Islet of Langerhans (tissue), 1 donor: ENCODE results near the gene PECAM1.

DNA sequence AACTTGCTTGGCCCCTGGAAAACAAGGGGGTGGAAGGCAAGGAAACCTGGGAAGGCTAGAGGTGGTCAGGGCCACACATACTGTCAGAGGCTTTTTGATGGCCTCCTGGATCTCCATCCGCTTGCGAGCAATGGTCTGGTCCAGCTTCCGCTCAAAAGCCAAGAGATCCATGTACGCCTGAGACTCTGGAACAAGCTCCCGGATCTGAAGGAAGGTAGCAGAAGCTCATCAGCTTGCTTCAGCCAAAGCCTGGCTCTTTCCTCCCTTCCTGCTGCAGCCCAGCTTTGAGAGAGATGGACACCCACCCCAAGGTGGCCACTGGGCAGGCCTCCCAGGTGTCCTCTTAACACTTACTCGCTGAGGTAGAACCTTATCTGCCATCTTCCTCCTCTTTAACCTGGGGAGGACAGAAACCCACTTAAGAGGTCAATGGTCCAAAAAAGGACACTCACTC lies 5.6 kb downstream of the SMARCD2 start:
- RRBS: no CpG with 5 or more reads among the region's 6 CpGs

DNA sequence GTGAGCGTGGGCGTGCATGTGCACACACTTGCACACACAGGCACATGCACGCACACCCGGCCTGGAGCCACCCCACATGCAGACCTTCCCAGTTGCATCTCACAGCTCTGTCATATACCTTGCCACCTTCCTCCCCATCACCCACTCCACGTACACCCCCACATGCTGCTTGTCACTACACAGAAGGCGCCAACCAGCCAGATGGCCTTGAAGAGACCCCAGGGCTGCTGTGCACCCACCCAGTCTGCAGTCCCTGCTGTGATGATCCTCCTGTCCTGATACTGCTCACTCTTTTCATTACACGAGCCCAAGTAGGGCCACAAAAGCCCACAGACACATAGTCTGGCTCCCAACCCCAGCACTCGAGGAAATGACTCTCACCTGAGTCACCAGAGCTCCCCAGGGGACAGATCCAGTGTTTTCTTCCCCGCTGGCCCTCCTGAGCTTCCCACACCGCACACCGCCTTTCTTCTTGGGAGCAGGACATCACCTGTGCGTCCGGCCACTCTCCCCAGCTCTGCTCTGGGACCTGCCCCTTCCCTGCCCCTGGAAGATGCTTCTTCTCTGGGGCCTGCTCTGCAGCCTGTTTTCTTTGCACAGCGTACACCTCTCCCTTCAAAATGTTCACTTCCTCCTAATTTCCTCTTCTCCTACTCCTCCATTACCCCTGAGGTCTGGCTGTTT lies 1.8 kb upstream of the SCN4A start:
- RRBS: no CpG with 5 or more reads among the region's 14 CpGs

GRCh38 chr17:63988985-63989978 lies 8.9 kb upstream of the PRR29 start:
- RRBS: 56% methylated on average over 11 of the region's 41 CpGs

GRCh38 chr17:64038646-64039087 lies 18.2 kb upstream of the ICAM2 start:
- RRBS: no CpG with 5 or more reads among the region's 7 CpGs

GRCh38 chr17:64094298-64095004 lies 35.5 kb downstream of the ERN1 start:
- RRBS: no CpG with 5 or more reads among the region's 11 CpGs

DNA sequence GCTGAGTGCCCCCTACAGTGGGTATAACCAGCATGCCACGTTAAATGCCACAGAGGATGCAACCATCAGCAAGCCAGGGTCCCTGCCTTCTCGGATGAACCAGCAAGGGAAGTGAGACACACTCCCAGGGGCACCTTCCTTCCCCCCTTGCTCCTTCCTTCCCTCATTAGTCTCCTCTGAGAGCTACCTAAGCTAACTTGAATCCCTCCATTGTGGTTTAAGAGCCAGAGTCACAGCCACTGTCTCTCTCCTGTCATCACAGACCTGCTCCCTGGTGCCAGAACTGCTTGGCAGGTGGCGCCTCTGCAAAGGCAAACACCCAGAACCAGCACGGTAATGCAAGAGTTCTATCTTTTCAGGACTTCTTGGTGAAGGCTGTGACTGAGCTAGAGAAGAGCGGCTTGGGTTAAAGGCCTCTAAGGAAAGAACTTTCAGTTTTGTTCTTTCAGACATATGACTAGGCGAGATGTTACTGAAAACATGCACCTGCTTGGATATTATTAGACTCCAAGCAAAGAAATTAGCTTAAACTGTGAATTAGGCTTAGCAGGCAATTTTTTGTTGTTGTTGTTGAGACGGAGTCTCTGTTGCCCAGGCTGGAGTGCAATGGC lies 8.9 kb downstream of the ERN1 start:
- RRBS: no CpG with 5 or more reads among the region's 7 CpGs

GRCh38 chr17:64128828-64129512 lies 974 bp downstream of the ERN1 start:
- RRBS: no CpG with 5 or more reads among the region's 15 CpGs

DNA sequence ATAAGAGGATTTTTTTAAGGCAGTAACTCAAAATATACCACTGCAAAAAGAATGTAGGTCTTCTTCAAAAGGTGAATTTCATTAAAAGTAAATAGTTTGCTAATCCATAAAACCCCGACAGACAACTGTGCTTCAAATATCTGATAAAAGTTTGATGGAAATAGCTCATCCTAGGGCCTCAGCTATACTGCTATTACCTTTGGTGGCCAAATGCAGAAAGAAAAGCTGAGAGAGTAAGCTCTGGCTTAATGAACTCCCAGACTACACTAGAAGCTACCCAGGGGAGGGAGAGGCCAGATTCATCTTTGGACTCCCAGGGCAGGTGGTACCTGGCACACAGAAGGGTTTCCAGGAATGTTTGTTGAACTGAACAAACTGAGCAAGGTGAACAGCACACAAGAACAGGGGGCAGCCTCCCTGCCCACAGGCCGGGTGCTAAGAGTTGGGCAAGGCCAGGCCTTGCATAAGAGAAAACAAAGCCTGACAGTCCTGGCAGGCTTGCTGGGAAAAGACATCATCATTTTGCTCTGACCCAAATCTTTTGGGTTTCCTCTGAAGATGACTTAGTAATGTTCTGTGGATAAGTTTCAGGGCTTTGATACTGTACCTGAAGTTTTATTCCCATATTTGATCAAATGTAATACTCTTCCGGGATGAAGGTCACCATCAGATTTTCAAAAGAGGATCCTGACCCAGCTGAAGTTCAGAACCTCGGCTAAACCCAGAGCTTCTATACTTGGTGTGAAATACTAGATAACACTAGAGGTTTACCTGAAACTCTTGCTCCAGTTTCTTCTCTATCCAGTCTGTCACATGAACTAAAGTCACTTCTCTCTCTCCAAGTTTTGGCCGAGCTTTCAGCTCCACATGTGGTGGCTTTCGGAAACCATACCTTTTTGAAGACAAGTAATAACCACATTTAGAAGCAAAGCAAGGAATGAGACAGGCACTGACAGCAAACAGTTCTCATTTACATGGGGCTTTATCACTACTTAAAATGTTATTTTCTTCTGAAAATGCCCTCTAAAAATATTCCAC lies 20.4 kb upstream of the ERN1 start:
- RRBS: no CpG with 5 or more reads among the region's 6 CpGs

DNA sequence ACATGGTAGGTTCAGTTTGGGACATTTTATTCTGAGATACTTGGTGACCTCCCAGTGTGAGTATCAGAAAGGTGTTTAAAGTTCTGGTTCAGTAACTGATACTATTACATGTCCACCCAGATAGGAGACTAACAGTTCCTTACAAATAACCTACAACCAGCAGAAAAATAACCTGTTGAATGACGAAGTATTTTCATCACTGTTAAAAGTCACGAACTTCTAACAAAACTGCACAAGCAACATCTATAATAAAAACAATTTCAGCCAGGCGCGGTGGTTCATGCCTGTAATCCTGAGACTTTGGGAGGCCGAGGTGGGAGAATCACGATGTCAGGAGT lies 25.3 kb downstream of the TEX2 start:
- RRBS: no CpG with 5 or more reads among the region's 6 CpGs

GRCh38 chr17:64261738-64262924 lies 929 bp downstream of the TEX2 start:
- RRBS: 4% methylated on average over 22 of the region's 56 CpGs

- RRBS: no CpG with 5 or more reads among the region's 7 CpGs
These were observed 63.2 kb downstream of the PECAM1 start for GRCh38 chr17:64327169-64328158.

GRCh38 chr17:64387558-64387887 lies 3.1 kb downstream of the PECAM1 start:
- RRBS: no CpG with 5 or more reads among the region's 11 CpGs

DNA sequence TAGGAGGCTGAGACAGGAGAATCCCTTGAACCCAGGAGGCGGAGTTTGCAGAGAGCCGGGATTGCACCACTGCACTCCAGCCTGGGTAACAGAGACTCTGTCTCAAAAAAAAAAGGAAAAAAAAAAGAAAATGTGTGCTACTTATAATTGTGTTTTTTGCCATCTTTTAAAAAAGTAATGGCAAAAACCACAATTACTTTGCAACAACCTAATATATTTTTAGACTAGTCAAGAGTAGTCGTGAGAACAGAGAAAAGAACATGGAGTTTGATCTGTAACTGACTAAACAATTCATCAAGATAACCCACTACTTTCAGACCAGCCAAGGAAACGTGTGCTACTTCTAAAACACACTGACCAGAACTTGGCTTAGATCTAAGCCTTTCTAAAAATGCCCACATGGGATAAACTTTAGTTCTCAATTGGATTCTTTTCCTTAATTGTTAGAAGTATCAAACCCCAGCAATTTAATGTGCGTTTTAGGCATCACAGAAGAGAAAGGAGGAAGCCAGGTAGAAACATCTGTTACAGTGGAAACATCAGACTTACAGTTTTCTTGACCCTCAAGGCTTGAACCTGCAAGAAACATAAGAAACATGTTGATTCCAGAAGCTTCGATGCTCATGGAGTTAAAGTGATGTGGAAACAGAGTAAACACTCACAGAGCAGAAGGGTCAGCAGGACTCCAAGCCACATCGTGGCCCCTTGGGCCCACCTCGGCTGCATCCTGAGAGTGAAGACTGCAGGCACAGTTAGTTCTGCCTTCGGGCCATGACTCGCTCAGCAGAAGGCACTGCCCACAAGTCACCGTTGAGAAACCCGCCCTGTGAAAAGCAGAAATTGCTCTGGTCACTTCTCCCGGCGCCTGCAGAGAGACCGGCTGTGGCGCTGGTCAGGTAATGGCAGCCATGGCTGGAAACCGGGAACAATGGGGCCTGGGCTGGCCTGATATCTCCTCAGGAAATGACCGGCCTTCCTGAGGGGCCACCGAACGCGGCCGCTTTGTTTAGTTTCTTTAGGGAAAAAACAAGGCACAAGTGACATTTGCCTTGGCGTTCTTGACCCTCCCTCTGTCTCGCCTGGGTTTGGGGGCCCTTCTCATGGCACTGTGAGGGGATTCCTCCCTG lies at the start of gene PECAM1:
Gene PECAM1, minus strand, starts transcription at position 921 of the 1,127 bp plus-strand sequence.
- RRBS: no CpG with 5 or more reads among the region's 24 CpGs

- RRBS: no CpG with 5 or more reads among the region's 13 CpGs
These were observed 6.6 kb upstream of the MILR1 start for GRCh38 chr17:64441927-64443029.

DNA sequence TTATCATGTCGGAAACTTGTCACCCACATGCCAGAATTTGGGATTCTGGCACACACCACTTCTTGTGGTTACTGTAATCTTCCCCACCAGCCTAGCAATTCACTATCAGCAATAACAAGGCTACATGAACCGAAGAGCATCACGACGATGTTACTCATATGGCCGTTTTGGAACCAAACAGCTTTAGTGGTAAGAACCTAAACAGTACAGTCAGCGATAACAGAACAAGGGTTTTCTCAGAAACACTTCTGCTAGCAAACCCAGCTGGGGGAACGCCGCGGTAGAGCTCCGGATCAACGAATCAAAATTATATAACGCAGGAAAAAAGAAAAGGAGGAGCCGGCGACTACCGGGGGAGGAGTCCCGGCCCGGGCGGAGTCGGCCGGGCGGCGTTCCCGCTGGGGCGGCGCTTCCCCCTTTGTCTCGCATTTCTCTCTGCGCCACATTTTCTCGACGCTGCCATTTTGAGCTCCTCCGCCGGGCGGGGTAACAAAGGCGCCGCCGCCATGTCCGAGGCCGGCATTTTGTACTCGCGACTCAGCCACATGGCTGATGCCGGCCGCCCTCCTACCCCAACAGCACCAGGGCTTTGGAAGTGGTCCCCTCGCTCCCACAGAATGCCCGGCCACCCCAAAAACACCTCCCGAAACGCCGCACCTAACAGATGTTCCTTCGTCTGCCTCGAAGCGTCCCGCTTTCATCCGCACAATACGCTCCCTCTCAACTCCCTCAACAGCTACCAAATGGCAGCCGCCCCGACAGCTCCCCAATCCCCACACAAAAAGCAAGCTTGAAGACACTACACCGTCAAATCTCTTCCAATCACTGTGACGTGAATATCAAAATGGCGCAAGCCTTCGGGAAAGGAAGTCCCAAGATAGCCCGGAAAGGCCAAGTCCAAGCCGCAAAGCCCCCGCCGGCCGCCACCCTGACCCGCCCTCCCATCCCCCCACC lies 723 bp downstream of the DDX5 start:
- RRBS: 3% methylated on average over 25 of the region's 64 CpGs

DNA sequence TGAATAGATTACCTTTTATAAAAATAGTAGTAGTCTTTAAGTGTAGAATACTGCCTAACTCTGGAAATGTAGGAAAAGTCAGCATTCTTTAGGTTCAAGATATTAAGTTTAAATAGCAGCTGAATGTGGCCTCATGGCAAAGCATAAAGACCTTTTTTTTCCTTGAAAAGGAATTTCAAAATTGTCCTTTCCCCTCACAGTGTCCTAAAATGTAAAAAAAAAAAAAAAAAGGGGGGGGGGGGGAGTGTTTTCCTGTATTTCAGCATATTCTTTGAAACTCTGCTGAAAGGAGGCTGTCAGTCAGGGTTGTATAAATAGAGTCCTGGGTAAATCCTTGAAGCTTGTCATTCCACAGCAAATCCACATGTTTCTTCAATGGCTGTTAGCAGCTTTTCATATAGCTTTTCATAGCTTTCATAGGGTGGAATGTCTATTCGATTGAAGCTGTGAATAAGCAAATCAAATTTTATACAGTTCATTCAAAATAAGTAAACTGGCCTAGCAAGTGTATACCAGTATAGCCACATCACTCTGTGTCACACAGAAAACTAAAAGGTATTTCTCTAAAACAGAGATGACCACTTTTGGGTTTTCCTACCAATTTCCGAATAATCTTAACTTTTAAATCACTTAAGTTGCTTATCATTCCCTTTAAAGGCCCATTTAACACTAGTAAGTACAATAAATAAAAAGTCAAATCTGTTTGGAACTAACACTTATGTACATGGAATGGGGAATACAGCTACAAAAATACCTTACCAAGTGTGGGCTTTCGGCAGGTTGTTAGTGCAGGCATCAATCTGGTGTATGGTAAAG lies 38.9 kb downstream of the CEP95 start:
- RRBS: no CpG with 5 or more reads among the region's 3 CpGs

DNA sequence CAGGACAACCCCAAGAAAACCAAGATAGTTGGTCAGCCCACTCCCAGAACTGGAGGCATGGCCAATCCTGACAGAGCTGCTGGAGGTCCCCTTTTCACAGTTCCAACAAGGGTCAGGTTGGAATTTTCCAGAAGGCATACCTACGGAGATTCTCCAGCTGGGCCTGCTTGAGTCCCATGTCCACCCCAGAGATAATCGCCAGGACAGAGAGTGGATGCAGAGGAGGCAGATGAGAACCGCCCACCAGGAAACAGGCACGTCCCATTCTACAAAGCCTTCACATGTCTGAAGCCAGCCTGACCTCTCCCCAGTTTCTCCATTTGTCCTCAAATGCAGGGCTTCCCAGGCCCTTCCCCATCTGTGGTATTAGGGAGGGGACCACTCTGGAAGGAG lies 47.4 kb upstream of the SMURF2 start:
- RRBS: no CpG with 5 or more reads among the region's 4 CpGs

DNA sequence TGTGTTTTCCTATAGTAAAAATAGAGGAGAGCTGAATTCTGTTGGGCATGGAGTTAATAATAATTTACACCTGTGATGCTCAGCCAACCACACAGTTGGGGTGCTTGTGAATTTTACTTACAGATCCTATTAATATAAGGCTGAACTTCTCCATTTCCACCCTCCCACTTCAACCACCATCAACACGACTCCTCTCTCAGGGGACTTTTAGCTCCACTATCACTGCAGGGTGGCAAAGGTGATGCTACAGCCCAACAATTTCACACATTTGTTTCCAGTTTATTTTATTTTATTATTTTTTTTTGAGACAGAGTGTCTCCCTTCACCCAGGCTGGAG lies 58.1 kb downstream of the GNA13 start:
- RRBS: no CpG with 5 or more reads among the region's 1 CpG

GRCh38 chr17:65035666-65035981 lies 20.9 kb downstream of the GNA13 start:
- RRBS: no CpG with 5 or more reads among the region's 8 CpGs

DNA sequence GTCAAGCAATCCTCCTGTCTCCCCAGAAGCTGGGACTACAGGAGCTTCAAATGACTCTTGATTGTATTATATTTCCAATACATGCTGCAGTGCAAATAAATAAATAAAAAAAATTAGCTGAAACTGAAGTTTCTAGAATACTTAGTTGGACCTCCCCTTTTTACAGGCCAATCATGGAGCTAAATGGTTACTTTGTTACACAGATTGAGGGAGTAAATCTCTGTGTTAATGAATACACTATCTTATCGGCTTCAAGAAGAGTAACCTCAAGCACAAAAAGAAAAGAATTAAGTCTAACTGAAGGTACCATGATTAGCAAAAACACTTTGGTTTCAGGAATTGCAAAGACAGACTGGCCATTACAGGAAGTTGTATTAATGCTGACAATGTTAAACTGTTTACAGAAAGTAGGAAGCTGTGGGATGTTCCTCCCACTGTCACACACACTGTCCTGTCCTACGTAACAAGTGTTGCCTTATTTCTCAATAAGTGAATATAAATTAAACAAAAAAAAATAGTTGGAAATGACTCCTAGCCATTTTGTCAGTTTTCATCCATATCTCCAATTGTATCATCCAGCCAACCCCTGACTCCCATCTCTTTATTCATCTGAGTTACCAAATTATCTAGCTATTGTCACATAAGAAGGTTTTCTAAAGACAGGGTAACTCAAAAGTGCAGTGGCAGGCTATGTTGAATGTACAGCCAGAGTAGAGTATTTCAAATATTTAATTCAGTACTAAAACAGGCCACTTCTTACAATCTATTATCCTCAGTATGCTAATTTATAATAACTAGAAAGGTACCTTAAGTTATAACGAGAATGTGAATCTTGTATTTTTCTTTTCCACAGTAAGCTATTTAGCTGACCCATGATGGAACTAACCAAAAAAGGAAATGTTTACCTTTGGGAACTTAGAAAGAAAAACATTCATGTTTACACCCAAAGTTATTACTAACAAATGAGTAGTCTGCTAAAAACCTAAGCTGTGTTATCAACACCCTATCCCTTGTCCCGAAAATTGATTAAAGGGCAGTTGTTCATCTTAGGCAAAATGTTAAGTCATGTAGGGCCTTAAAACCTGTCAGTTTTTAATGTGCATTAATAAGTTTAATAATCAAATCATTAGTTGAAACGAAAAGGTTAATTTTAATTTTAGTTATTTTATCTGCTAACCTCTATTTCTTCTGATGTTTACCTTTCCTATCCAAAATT lies 8.4 kb downstream of the GNA13 start:
- RRBS: no CpG with 5 or more reads among the region's 5 CpGs